Cardiac septum (tissue), 1 donor: ENCODE data around the genes H1-6 and ZNF322.

DNA sequence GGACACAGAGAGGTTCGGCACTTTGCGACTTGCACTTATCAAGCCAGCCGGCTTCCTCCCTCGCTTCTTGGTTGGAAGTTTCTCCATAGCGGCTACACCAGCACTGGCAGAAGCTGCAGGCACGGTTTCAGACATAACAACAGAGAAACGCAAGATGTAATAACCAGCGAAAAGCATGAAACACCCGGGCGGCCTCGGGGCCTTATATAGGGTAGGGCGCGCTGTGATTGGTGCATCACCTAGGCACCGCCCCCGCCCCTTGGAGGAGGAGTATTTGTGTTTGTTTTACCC lies at the start of gene H1-6:
Gene H1-6 (minus strand): TSS at position 177 of the 291 bp plus-strand sequence.
- PRO-cap: no peak

DNA sequence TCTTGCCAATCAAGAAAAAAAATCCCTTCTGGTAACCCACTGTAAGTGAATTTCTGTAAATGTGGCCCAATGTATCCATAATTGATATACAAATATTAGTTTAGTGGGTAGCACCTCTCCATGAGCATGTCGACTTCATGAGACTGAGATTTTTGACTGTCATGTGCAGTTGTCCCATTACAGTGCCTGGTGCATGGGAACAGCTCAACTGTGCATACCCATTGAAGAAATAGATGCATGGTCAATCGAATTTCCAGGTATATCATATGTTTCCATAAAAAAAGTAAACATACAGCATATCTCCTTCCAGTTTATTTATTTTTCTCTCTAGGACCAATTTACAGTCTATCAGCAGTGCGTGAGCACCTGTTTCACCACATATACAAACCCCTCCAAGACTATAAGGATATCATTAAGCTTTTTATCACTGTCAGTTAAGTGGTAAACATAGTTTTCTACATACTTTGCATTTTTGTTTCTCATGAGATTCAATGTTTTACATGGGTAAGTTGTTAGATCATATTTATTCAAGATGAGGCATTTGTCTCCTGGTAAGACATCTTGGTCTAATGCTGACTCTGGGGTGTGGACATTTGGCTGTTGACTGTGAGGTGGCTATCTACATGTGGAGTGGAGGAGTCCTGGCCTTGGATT lies 5.1 kb upstream of the H1-6 start:
- PRO-cap: no peak

DNA sequence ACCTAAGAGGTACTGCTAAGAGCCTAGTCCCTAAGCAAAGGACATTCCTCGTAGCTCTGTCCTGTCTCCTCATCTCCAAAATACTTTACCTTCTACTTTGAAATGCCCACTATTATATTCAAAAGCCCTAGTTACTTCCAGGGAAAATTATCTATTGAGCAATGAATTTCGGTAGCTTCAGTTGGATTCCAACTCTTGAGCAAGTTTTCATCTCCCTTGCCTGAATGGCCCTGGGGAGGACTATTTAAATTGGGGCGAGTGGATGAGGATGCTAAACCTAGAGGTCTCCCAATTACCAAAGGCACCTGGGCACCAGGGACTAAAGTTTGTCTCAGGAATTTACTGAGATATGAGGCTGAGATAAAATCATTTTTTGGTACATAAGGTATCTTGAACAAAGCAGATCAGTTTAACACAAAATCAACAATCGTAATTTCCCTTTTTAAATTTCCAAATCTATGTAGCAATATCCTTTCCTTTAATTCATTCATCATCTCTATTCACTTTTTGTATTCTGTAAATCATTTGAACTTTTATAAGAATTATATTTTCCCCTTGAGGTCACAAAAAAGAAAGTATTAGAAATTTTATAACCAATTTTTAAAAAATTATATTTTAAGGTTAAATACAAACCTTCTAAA lies 4.5 kb downstream of the H2AC6 start:
- PRO-cap: no peak

DNA sequence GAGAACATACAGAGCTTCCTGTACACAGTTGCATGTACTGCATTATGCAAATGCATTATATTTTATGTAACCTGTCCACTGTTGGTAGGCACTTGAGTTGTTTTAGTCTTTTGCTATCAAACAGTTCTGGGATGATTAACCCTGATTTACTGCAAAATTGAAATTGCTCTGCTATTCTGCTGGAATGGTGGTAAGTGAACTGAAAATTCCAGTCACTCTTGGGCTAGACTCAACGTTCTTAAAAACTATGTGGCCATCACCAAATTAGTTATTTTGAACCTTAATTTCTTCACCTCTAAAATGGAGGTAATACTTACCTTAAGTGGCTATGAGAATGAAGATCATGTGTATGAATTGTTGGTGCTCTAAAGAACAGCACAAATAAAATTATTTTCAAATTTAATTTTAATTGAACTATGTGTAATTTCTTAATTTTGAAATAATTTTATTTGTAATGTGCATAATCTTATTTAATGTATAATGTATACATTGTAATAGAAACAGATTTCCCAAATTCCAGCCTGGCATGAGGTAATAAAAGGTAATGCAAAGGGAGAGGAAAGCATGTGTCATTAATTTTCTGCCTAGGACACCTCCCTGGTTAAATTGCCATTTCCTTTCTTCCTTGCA lies 14.7 kb downstream of the H2AC6 start:
- PRO-cap: no peak

DNA sequence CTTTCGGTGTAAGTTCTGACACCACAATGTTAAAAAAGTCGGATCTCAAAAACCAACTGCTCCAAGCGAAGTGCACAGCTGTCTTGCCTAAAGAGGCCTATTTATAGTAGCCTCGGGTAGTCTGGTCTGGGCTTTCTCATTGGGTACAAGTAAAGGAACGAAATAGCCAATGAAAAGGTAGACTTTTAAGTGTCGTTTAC lies 206 bp upstream of the H2BC5 start:
- PRO-cap: bidirectional peak, plus-strand start outside the sequence, minus-strand start at position 76 of the sequence

DNA sequence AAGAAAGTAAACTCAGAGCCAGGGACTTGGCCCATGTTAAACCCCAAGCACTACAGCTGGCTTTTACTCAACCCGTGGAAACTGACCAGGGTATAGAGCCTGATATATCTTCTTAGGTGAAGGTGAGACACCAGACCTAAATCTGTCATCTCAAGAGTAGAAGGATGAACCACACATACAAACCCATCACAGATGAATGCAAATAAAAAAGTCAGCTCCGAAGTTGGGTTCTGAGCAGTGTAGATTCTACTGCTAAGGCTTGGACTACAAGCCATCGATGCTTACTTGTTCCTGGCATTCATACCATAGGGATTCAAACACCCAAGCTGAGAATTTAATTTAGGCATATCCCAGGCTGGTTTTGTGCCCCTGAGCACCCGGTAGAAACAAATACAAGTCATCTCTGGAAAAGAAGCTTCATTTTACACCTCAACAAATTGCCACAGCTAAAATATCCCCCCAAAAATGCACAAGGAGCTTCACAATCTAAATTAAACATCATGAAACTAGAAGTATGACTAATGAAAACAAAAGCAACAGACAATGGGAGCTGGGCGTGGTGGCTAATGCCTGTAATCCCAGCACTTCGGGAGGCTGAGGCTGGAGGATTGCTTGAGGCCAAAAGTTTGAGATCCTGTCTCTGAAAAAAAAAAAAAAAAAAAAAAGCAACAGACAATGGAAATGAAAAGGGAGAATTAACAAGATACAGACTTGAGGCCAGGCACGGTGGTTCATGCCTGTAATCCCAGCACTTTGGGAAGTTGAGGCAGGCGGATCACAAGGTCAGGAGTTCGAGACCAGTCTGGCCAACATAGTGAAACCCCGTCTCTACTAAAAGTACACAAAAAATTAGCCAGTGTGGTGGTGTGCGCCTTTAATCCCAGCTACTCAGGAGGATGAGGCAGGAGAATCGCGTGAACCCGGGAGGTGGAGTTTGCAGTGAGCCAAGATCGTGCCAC lies 2.2 kb downstream of the H2BC5 start:
- PRO-cap: no peak

- PRO-cap: no peak
Measured at GRCh38 chr6:26198100-26198700, 893 bp downstream of the H2AC7 start.

- PRO-cap: no peak
Measured at GRCh38 chr6:26200379-26200748, 1.0 kb downstream of the H2BC7 start.

DNA sequence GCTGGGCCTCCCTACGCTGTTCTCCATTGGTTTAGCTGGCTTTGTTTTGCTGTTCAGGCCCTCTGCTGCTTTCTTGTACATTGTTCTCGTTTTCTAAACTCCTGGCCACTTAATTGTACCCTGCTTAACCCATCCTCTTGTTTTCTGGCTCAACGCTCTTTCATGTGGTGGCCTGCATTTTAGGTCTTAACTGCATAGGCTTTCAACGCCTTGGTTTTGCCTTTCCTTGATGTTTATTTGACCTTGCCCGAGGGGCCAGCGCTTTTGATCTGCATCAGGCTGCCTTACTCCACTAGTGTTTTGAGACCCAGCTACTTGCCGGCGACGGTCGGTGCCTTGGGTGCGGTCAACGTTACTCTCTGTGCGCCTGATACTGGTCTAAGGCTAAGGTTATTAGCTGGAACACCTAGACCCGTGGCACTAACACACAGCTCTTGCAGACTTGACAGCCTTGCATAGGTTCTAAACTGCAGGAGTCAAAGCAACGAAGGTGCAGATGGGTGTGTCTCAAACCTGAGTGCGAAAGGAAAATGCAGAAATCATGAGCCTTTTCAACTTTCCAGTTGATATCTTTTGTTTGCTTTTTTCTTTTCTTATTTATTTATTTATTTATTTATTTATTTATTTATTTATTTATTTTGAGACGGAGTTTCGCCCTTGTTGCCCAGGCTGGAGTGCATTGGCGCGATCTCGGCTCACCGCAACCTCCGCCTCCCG lies 992 bp downstream of the H3C6 start:
- PRO-cap: no peak

GRCh38 chr6:26304643-26305936 lies 19.8 kb upstream of the H4C8 start:
- PRO-cap: no peak

DNA sequence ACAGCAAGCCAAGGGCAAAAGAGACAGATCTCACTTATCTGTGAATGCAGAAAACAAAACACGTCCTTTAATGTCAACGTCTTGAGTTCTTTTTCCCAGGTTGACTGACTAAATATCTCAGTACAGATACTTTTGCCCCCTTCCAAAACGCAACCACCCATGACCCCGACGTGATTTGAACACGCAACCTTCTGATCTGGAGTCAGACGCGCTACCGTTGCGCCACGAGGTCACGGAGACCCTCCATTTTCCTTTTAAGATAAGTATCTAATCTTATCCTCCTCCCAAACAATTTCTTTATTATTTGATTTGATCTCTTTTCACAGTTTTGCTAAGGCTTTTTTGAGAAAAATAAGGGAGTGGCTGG lies 33.6 kb upstream of the H4C8 start:
- PRO-cap: no peak

DNA sequence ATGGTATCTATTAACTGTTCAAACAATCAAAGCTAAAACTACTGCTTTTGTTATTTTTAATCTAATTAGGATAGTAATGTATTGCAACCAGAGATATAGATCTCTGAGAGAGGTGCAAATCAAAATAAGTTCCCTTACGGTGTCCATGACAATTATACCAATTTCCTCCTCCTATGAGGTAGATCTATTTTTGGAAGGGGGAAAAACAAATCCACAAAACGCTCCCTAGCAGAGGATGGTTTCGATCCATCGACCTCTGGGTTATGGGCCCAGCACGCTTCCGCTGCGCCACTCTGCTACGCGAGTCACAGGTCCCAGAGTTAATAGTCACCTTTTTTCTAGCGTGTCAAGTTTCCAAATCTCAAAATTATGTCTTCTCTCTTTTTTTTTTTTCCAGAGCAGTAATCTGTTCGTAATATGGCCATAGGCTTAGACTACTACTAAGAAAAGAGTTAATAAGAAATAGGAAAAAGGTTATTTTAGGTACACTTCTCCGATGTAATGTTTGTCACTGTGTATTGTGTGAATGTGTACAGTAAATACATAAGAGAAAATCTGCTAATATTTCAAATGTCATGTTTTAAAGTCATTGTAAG lies 34.8 kb upstream of the BTN3A2 start:
- PRO-cap: no peak

DNA sequence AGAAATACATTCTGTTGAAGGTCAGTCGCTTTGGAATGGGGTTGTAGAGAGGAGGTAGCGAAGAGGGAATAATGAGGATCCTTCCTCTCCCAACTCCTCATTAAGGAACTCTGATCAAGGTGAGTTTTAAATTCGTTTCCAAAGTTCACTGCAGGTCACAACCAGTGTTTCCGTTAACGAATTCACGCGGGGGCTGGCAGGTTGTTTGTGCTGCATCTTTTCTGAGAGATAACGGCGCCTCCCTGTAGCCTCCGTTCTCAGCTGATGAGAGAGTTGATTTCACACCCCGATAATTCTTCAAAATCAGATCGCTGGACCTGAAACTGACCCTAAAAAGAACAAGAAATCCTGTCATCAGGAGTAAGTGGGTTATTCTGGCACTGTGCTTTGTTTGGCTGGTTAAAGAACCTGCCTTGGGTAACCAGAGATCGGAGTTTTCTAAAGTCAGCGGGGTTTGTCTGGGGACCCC lies 33.2 kb upstream of the BTN3A2 start:
- PRO-cap: no peak

DNA sequence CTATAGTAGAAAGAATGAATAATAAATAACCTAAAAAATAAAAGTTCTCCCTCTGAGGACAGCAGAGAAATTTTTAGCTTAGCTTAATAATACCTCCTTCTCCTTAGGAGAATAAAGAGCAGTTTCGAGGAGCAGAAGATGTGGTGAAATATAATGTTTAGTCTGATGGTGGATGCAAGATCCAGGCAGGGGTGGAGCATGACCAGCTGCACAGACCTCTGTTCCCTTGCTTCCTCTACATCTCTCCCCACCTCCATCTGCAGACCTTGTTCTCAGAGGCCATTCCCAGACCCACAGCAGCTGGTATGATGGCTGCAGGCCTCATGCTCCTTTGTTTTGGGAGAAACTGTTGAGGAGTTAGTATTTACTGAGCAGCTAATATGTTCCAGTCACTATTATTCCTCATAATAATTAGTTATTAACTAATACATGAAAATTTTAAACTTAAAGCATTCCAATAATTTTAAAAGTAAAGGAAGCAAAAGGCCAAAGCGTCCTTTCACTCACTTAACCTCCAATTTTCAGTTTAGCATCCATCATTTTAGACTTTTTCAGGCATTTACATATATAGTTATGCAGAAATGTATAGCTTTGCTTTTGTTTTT lies 1.6 kb downstream of the BTN3A2 start:
- PRO-cap: no peak

- PRO-cap: bidirectional peak, plus-strand start at chr6:26520967, minus-strand start at chr6:26520797
Measured at GRCh38 chr6:26520653-26520899, 17.6 kb upstream of the HMGN4 start.

GRCh38 chr6:26520900-26521436 lies 17.2 kb upstream of the HMGN4 start:
- PRO-cap: bidirectional peak, plus-strand start at chr6:26520967, minus-strand start at chr6:26520797

GRCh38 chr6:26554616-26555117 lies 16.5 kb downstream of the HMGN4 start:
- PRO-cap: no peak

GRCh38 chr6:26659133-26660463 lies at the start of gene ZNF322:
TSS of gene ZNF322 (minus strand) at chr6:26659746.
- PRO-cap: bidirectional peak, plus-strand start at chr6:26659906, minus-strand start at chr6:26659703

GRCh38 chr6:26743039-26743375 lies 83.5 kb upstream of the ZNF322 start:
- PRO-cap: no peak

DNA sequence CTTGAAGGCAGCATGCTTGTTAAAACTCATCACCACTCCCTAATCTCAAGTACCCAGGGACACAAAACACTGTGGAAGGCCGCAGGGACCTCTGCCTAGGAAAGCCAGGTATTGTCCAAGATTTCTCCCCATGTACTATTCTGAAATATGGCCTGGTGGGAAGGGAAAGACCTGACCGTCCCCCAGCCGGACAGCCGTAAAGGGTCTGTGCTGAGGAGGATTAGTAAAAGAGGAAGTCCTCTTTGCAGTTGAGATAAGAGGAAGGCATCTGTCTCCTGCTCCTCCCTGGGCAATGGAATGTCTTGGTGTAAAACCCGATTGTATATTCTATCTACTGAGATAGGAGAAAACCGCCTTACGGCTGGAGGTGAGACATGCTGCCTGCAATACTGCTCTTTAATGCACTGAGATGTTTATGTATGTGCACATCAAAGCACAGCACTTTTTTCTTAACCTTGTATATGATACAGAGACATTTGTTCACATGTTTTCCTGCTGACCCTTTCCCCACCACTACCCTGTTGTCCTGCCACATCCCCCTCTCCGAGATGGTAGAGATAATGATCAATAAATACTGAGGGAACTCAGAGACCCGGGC lies 85.4 kb upstream of the ZNF322 start:
- PRO-cap: no peak